Vein endothelial cell (primary cell): ENCODE measurements around a stretch of chr11.

DNA sequence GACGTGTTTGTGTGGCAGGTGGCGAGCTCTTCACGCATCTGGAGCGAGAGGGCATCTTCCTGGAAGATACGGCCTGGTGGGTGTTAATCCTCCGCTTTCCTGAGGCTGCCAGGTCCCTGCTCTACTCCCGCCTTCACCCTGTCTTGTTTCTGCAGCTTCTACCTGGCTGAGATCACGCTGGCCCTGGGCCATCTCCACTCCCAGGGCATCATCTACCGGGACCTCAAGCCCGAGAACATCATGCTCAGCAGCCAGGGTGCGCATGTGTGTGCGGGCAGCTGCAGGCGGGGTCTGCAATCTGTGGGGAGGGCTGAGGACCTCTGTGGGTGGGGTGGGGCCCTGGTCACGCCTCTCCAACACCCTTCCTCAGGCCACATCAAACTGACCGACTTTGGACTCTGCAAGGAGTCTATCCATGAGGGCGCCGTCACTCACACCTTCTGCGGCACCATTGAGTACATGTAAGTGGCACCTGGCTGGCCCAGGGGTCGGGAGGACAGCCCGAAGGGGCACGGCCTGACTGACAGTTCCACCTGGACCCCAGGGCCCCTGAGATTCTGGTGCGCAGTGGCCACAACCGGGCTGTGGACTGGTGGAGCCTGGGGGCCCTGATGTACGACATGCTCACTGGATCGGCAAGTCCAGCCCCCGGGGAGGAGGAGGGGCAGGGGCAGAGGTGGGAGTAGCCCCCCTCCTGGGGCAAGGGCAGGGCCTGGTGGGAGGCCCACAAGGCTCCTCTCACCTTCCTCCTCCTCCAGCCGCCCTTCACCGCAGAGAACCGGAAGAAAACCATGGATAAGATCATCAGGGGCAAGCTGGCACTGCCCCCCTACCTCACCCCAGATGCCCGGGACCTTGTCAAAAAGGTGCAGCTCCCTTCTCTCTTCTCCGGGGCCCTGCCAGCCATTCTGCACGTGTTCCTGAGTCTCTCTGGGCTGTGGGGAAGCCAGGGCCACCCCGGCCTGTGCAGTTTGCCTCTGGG, 4.6 kb downstream of the RPS6KB2 start:
- CAGE, long polyA plus RNA = no peak

GRCh38 chr11:67434547-67434952, 2.9 kb downstream of the PTPRCAP start:
- CAGE, long polyA plus RNA = no peak

DNA sequence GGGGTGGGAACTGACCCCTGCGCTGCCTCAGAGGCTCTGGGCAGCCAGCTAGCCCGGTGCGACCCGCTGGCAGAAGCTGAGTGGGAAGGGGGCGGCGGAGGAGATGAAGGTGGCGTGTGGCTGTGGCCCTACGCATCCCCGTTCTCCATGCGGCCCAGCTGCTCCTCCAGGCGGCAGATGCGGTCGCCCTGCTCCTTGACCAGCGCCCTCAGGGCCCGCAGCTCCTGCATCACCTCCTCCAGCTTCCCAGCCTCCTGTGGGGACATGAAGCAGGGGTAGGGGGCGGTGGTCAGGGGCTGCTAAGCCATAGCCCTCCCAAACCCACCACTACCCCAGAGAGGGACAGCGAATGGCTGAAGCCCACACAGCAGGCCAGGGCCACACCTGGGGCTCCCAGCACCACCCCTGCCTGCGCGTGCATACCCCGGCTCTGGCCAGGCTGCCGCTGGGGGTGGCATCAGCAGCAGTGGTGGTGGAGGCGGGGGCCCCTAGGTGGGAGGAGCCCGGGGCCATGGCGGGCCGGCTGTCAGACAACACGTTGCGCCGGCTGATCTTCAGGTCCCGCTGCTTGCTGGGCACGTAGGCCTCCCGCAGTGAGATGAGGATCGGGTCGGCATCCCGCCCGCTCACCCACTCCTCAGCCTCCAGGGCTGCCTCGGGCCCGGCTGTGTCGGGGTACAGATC, 908 bp upstream of the PTPRCAP start:
- CAGE, long polyA plus RNA = no peak

DNA sequence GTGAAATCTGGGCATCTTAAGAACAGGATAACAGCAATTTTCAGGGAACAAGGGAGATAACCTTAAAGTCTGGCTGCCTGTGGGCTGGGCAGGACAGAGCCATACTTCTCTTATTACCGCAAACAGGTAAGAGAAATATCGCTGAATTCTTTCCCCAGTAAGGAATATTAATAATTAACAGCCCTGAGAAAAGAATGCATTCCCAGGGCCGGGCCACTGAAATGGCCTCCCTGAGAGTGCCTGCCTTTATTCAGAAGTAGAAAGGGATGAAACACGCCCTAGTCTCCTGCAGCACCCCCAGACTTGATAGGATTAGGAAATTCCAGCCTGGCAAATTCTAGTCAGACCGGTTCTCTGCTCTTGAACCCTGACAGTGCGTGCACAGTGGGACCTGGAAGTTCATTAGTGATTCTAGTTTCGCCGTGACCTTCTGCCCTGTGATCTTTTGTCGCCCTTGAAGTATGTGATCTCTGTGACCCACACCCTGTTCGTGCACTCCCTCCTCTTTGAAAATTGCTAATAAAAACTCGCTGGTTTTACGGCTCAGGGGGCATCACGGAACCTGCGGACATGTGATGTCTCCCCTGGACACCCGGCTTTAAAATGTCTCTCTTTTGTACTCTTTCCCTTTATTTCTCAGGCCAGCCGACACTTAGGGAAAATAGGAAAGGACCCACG, 2.2 kb upstream of the GSTP1 start:
- CAGE, long polyA plus RNA = no peak

DNA sequence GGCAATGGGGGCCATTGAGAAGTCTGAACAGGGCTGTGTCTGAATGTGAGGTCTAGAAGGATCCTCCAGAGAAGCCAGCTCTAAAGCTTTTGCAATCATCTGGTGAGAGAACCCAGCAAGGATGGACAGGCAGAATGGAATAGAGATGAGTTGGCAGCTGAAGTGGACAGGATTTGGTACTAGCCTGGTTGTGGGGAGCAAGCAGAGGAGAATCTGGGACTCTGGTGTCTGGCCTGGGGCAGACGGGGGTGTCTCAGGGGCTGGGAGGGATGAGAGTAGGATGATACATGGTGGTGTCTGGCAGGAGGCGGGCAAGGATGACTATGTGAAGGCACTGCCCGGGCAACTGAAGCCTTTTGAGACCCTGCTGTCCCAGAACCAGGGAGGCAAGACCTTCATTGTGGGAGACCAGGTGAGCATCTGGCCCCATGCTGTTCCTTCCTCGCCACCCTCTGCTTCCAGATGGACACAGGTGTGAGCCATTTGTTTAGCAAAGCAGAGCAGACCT, 2.2 kb downstream of the GSTP1 start:
- CAGE, long polyA plus RNA = no peak

- CAGE, long polyA plus RNA = no peak
Observed at GRCh38 chr11:67656314-67656791, 5.8 kb upstream of the ACY3 start.

DNA sequence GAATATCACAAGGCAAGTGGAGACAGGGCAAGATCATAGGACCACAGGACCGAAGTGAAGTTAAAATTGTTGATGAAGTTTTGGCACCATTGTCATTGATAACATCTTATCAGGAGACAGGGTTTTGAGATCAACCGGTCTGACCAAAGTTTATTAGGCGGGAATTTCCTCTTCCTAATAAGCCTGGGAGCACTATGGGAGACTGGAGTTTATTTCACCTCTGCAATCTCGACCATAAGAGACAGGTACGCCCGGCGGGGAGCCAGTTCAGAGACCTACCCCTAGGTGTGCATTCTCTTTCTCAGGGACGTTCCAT, 160.7 kb downstream of the UNC93B1 start:
- CAGE, long polyA plus RNA = no peak

GRCh38 chr11:67991683-67992080, 12.2 kb downstream of the UNC93B1 start:
- CAGE, long polyA plus RNA = no peak

- CAGE, long polyA plus RNA = no peak
Observed at GRCh38 chr11:68013111-68013601, 3.0 kb downstream of the ALDH3B1 start.

DNA sequence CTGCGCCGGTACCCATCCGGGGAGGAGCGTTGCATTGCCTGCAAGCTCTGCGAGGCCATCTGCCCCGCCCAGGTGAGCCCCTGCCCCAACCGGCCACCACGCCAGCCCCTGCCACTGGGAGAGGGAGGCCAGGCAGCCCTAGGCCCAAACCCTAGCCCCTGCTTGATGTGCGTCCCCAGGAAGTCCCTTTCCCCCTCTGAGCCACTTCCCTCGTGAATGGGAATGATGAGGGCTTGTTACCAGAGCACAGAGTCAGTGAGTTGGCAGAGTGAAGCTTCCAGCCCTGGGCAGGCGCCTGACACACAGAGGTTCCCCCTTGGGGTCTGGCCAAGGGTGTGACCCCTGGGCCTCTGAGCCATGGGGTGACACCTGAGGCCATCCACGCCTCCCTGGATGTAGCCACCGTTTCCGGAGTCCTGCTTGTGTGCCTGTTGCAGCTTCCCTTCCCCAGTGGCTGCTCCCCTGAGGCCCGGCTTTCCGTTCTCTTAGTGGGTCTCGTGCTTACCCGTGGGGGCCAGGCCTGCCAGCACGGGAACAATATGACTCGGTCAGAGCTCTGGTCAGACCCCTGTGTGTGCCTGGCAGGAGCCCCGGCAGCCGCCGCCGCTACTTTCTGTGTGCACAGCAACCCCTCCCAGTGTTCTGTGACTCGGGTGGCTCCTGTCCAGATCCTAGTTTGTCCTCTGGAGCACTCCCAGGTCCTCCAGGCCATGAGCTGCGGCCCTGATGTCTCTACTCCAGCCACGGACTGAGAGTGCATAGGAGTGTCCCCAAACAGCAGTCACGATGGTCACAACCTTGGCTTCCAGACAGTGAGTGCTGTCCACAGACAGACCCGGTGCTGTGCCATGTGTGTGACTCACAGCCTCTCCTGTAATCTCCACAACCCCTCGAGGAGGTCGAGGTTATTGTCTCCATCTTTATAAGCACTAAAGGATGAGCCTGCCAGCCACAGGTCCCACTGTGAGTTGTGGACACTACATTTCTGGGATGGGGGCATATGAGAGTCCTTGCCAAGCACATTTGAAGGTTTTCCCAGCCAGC, 3.1 kb downstream of the NDUFS8 start:
- CAGE, long polyA plus RNA = no peak

- CAGE, long polyA plus RNA = no peak
Observed at GRCh38 chr11:68051224-68052599, 12.9 kb downstream of the TCIRG1 start.

DNA sequence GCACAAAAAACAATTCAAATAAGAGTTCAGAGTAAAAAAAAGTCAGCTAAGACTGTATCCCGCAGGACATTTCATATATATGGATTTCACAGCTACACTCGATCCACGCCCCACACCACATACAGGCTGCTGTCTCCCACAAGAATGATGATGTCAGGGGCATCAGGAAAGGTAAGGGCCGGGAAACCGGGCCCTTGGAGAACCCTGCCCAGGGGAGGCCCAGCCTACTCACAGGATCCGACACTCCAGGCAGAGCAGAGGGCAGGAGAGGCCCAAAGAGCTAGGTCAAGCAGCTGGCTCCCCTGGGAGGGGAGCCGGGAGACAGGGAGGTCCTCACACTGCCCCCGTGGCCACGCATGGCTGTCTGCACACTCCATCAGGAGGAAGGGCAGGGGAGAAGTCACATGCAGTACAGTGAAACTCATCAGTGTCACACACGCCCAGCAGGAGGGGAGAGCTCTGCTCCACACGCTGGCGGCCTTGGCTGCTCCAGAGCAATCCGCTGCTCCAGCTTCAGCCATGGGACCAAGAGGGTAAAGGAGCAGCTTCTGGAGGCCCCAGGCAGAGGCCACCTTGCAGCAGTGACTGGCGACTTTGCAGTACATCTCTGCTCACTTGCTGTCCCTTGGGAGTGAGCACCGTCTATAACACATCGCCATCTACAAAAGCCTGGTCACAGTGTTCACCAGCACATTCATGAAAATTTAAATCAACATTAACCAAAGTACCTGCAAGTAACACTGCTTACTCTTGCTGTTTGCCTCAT, 14.3 kb downstream of the TCIRG1 start:
- CAGE, long polyA plus RNA = no peak

- CAGE, long polyA plus RNA = no peak
Observed at GRCh38 chr11:68076001-68076206, 37.1 kb downstream of the TCIRG1 start.

DNA sequence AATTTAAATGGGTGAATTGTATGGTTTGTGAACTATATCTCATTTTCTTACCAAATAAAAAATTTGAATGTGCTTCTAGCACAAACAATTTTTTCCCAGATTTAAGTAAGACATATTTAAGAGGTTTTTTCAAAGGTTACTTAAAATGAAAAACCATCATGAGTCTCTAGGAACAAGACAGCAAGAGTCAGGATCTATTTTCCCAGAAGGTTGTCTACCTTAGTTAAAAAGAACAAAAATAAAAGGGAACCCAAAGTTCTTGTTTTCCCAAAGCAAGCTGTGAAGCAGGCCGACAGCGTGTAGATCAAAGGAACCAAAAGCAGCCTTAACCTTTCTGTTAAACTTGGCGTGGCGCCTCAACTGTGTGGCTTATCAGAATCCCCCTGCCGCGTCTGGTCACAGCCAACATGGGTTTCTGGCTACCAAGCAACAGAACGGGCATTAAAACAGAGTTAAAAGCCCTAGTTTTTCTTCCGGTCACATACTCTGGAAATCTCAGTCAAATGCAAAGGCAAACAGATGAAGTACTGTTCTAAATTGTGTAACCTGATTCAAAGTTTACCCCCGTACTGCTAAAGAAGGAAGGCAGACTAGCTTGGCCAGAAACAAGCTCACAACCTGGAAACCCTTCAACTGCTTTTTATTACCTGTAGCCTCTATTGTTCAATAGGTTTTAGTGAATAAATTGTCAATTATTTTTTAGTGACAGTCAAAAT, 21.7 kb downstream of the CHKA start:
- CAGE, long polyA plus RNA = no peak

DNA sequence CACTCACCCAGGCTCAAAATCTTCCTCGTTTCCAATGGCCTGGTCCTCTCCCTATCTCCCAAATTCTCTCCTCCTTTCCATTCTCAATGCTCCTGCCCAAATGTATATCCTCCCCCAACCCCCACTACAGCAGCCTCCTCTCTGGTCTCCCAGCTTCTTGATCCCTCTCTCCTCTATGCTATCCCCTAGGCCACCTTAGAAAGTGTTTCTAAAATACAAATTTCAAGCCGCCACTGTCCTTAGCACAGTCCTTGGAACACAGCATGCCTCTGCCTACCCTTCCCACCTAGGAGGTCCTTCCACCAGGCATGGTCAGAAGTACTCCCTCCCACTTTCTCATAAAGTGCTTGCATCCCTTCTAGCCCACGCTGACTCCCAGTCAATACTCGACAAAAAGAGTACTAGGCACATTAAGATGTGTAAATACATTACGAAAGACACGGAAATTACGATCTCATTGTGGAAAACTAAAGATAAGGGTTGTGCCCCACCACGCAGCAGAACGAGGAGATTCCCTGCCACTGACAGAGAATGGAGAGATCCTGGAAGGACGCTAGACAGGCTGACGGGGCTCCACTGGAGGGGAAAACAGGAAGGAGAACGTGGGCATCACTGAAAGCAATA, 13.6 kb downstream of the CHKA start:
- CAGE, long polyA plus RNA = no peak

DNA sequence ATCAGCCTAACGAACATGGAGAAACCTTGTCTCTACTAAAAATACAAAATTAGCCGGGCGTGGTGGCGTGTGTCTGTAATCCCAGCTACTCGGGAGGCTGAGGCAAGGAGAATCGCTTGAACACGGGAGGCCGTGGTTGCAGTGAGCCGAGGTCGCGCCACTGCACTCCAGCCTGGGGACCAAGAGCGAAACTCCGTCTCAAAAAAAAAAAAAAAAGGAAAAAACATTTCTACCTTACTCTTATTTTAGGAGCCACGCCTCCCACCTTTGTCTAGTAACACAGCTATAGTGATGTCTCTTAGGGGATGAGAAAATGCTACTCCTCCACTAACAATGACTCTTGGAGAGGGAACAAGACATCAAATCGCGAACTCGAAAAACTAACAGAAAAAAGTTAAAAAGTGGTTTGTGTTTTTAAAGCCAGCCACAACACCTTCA, 1.1 kb downstream of the CHKA start:
- CAGE, long polyA plus RNA = no peak

- CAGE, long polyA plus RNA = no peak
Observed at GRCh38 chr11:68145094-68145645, 24.0 kb upstream of the CHKA start.

GRCh38 chr11:68164056-68164670, 43.0 kb upstream of the CHKA start:
- CAGE, long polyA plus RNA = no peak

DNA sequence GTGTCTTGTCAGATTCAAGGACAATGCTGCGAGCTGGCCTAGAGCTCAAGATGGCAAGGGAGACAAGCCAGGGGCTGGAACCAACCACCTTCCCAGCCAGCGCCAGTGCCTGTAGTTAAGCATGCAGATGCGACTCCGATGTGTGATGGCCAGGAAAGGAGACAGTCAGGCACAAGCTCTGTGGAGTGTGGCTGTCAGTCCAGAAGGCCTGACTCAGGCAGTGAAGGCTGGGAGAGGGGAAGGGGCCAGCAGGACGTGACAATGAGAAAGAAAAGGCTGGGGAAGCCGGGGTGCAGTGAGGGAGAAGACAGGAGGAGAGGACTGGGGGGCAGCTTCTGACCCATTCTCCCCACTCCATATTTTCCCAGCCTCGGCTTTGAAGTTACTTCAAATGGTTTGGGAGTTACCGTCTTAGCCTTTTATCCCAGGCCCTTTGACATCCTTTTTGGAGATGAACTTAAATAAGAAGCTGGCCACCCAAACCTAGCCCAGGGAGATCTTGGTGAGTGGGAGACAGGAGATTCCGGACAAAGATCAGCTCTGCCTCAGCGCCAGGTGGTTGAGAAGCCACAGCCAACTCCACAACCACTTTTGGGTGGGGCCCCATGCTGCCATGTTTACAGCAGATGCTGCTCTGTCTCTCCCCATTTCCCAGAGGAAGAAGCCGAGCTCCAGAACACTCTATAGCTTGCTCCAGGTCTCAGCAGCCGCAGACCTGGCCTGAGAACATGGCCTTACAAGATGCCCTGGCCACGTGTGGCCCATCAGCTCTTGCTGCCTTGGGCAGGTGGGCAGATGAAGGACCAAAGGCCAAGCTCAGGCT, 12.0 kb downstream of the C11orf24 start:
- CAGE, long polyA plus RNA = no peak

- CAGE, long polyA plus RNA = no peak
Observed at GRCh38 chr11:68273017-68273540, 1.3 kb upstream of the C11orf24 start.